Ovary (tissue), 7 donors: ENCODE data around the gene VPS54.

- PRO-cap, 7 experiments = no peak in any of the 7 experiments
- RAMPAGE, long total RNA, 2 experiments = no peak in any of the 2 experiments
These were observed 14.2 kb upstream of the FAM161A start for GRCh38 chr2:61867724-61868858.

- PRO-cap, 7 experiments = peak in 5 of 7 experiments; most common plus-strand start chr2:62457294 (in 4); most common minus-strand start chr2:62457018 (in 1)
- RAMPAGE, long total RNA, 2 experiments = no peak in any of the 2 experiments
These were observed 48.8 kb downstream of the TMEM17 start for GRCh38 chr2:62456723-62458001.

- PRO-cap, 7 experiments = no peak in any of the 7 experiments
- RAMPAGE, long total RNA, 2 experiments = no peak in any of the 2 experiments
These were observed 17.0 kb downstream of the TMEM17 start for GRCh38 chr2:62488951-62489451.

GRCh38 chr2:62570272-62570920, 64.4 kb upstream of the TMEM17 start:
- PRO-cap, 7 experiments = no peak in any of the 7 experiments
- RAMPAGE, long total RNA, 2 experiments = no peak in any of the 2 experiments

DNA sequence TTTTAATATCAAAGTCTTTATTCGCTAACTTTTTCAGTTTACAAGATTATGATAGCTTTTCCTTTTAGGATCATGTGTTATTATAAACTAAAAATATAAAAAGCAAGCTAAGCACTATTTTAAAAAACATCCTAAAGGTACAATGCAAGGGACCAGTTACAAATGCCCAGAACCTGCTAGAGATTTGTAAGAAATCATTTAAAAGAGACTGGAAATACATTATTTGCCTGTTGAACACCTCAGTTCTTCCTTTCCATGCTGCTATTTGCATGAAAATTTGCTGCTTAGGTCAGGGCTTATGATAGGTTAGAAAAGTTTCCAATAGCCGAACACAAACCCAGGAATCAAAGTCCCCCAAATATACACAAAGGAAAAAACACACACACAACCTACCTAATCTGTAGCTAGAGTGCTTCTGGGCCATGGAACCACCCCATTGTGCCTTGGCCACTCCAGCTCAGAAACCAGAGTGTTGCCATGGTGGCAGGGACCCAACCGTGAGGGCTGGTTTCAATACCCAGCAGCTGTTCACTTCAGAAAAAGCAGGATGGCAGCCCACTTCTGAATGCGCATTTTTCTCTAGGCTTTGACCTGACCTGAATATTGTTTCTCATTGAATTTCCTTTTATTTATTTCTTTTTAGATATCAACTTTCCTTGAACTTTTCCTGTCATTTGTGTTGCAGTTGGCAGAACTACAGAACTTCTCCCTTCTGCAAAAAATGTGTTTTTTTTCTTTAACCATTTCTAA, 43.1 kb upstream of the EHBP1 start:
- PRO-cap, 7 experiments = peak in 1 of 7 experiments; most common minus-strand start position 605 of the sequence (in 1)
- RAMPAGE, long total RNA, 2 experiments = start-site peak on the minus strand in 2 of 2 experiments, centred at positions 493 to 507 of the sequence, 211 to 215 reads per replicate

DNA sequence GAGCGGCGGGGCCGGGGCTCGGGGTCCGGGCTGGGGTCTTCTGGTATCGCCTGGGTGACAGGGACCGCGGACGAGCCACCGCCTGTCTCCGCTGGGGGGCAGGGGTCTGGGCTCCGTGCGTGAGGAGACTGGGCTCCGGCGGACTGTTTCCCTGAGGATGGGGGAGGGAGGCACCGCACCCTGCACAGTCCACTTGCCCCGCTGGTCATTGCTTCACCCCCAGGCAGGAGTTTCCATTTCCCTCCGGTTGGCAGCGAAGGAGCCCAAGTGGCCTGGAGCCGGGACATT, 509 bp downstream of the EHBP1 start:
- PRO-cap, 7 experiments = peak in 4 of 7 experiments; most common plus-strand start position 237 of the sequence (in 4); most common minus-strand start position 159 of the sequence (in 3)
- RAMPAGE, long total RNA, 2 experiments = no peak in any of the 2 experiments

DNA sequence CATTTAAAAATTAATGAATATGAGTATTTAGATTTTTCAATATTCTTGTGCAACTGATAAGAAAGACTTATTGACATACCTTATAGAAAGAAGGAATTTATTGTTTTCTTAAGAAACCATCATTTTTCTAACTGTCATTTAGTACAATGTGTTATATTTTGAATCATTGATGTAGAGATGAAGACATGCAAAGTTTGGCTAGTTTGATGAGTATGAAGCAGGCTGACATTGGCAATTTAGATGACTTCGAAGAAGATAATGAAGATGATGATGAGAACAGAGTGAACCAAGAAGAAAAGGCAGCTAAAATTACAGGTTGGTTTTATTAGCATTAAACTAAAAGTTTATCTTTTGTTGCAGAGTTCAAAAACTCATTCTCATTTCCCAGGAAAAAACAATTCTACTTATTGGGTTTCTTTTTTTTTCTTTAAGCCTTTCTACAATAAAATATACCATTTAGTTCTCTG, 125.4 kb downstream of the EHBP1 start:
- PRO-cap, 7 experiments = no peak in any of the 7 experiments
- RAMPAGE, long total RNA, 2 experiments = no peak in any of the 2 experiments

DNA sequence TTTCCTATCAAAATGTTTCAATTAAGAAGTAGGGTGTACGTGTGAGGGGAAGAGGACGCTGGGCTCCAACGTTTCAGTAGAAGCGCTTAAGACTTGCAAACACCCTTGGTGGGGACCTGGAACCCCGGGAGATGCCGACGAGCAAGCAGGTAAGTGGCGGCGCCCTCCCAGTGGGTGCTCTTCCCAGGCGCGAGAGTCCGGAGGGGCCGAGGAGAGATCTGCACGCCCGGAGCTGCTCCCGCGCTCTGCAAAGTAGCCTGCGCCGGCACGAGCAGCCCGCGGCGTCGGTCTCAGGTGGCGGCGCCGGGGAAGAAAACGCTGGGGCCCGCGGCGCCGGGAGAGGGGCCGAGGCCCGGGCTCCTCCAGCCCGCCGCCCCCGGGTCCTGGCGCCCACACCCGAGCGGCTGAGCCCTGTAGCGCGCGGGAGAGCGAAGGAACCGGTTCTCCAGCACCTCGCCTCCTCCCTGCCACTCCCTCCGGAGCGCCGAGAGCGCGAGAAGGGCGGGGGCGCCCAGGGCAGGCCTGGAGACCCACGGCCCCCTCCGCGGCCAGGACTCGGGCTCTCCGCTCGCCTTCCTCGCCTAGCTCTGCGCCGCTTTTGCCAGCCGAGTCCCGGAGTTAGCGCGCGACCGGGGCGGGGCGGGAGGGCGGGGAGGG, 498 bp upstream of the OTX1 start:
- PRO-cap, 7 experiments = peak in 7 of 7 experiments; most common minus-strand start position 600 of the sequence (in 5)
- RAMPAGE, long total RNA, 2 experiments = no peak in any of the 2 experiments

GRCh38 chr2:63676065-63676538, 87.3 kb downstream of the MDH1 start:
- PRO-cap, 7 experiments = peak in 1 of 7 experiments; most common plus-strand start chr2:63676402 (in 1); most common minus-strand start chr2:63676275 (in 1)
- RAMPAGE, long total RNA, 2 experiments = no peak in any of the 2 experiments

DNA sequence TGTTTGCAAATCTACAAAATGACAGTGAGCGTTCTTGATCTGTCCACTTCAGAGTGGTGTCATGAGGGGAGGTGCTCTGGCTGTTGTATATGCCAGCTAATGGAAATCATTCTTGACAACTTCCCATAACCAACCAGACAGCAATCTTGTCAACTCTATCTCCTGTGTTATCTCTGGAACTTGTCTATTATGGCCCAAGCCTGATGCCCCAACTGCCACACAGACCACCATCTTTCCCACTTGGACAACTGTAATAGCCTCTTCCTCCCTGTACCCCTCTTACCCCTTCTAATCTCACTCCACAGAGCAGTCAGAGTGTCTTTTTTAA, 120.5 kb upstream of the UGP2 start:
- PRO-cap, 7 experiments = no peak in any of the 7 experiments
- RAMPAGE, long total RNA, 2 experiments = no peak in any of the 2 experiments

GRCh38 chr2:63918469-63919449, 77.1 kb downstream of the UGP2 start:
- PRO-cap, 7 experiments = no peak in any of the 7 experiments
- RAMPAGE, long total RNA, 2 experiments = no peak in any of the 2 experiments

DNA sequence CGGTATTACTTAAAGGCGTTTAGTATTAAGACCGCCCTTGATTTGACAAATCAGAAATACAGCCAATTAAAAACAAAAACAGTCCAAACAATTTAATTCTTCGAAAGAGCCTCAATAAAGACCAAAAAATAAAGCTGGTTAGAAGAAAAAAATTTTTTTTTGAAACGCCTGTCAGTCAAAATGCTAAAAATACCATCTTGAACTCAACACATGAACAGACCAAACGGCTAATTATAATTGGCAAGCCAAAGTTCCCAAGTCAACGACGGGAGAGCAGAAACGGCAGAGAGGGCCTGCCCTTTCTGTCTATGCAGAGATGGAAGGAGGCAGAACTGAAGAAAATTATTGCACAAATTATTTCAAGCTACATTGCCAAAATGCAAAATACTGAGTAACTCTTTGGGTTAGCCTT, 1.1 kb downstream of the VPS54 start:
- PRO-cap, 7 experiments = peak in 6 of 7 experiments; most common plus-strand start position 262 of the sequence (in 5)
- RAMPAGE, long total RNA, 2 experiments = no peak in any of the 2 experiments

- PRO-cap, 7 experiments = peak in 7 of 7 experiments; most common plus-strand start chr2:64019141 (in 7); most common minus-strand start chr2:64018740 (in 6)
- RAMPAGE, long total RNA, 2 experiments = no peak in any of the 2 experiments
These were observed at the start of gene VPS54 for GRCh38 chr2:64018514-64019627. VPS54 (minus strand) TSS chr2:64019428.

- PRO-cap, 7 experiments = no peak in any of the 7 experiments
- RAMPAGE, long total RNA, 2 experiments = no peak in any of the 2 experiments
These were observed 33.2 kb upstream of the VPS54 start for GRCh38 chr2:64052381-64052878.

GRCh38 chr2:64076628-64077324, 57.5 kb upstream of the VPS54 start:
- PRO-cap, 7 experiments = no peak in any of the 7 experiments
- RAMPAGE, long total RNA, 2 experiments = no peak in any of the 2 experiments

GRCh38 chr2:64222236-64222837, 78.1 kb upstream of the PELI1 start:
- PRO-cap, 7 experiments = no peak in any of the 7 experiments
- RAMPAGE, long total RNA, 2 experiments = no peak in any of the 2 experiments

DNA sequence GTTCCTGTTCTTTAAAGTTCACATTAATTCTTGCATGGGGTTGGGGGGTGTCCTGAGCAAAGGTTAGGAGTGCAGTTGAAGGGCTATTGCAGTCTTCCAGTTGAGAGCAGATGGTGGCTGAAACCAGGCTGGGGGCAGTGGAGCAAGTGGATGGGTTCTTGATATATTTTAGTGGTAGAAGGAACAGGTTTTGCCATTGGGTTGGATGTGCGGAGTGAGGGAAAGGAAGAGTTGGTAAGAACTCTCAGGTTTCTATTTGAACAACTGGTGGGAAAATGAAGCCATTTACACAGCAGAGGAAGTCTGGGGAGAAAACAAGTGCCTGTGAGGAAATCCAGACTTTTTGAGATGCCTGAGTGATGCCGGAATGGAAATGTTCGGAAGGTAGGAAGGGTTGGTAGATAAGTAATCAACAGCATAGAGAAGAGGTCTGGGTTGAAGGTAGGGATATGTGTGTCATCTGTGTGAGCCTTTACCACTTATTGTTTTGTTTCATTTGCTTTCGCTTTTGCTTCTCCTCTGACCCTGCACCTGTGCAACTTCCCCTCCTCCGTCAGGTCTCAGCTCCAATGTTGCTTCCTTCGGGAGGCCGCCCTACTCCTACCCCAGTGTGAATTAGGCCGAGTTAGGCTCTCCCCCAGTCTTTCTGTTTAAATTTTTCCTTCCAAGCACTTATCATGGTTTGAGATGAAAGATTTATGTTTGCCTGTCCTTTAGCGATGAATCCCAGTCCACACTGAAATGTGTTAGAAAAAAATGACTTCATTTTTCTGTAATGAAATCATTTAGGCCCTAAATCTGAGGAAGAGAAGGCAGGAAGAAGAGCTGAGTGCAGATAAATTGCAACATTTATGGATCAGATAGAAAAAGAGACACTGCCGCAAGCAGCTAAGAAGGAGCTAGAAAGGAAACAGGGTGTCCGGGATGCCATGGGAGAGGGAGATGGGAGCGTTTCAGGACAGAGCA, 139.4 kb upstream of the PELI1 start:
- PRO-cap, 7 experiments = no peak in any of the 7 experiments
- RAMPAGE, long total RNA, 2 experiments = no peak in any of the 2 experiments

- PRO-cap, 7 experiments = no peak in any of the 7 experiments
- RAMPAGE, long total RNA, 2 experiments = no peak in any of the 2 experiments
These were observed 62.6 kb upstream of the LGALSL start for GRCh38 chr2:64391307-64391892.

- PRO-cap, 7 experiments = peak in 5 of 7 experiments; most common plus-strand start chr2:64404318 (in 4); most common minus-strand start chr2:64404118 (in 3)
- RAMPAGE, long total RNA, 2 experiments = no peak in any of the 2 experiments
These were observed 49.9 kb upstream of the LGALSL start for GRCh38 chr2:64403686-64404790.

- PRO-cap, 7 experiments = no peak in any of the 7 experiments
- RAMPAGE, long total RNA, 2 experiments = no peak in any of the 2 experiments
These were observed 26.9 kb downstream of the SERTAD2 start for GRCh38 chr2:64626941-64627183.